Tibial artery (tissue), 1 donor: ENCODE measurements around a stretch of chr14.

GRCh38 chr14:49865441-49865735, 12.8 kb upstream of the NEMF start:
- PRO-cap = no peak

DNA sequence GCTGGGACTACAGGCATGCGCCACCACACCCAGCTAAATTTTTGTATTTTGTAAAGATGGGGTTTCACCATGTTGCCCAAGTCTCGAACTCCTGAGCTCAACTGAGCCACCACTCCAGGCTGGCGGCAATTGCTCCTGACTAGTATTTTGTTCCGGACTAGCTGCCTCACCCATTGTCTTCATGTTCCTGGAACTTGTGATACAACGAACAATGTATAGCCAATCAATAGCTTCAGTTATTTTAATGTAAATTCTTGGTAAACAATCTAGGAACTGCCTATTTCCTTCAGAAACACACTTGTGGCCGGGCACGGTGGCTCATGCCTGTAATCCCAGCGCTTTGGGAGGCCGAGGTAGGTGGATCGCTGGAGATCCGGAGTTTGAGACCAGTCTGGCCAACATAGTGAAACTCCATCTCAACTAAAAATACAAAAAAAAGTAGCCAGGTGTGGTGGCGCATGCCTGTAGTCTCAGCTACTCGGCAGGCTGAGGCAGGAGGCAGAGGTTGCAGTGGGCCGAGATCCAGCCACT, 8.3 kb upstream of the ARF6 start:
- PRO-cap = no peak

DNA sequence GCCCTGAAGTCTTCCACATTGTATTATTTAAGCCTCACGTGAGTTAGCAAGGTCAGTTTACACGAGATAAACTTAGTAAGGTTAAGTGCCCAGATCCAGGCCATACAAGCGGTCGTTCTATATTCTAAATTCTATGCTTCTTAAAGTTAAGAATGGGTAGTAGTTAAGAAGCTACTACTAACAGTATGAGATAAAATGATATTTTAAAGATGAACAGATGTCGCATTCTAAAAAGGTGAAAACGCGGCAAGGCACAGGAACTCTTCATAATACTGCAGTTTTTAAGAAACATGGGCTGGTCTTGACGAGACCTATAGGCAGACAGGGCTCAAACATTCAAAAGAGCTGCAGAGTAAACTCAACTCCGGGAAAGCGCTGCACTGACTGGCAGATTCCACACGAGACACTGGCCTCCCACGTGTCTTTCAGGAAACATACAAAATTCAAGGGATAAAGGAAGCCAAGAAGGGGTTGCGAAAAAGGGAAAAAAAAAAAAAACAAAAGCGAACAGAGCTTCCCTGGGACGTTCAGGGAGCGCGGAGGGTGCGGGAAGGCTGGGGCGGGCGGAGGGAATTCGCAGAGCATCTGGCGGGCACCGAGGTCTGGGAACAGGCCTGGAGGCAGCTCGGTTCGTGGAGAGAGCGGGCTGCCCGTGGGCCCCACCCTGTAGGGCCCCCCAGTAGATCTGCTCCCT, 636 bp upstream of the ARF6 start:
- PRO-cap = unidirectional peak, plus-strand start at position 510 of the sequence

DNA sequence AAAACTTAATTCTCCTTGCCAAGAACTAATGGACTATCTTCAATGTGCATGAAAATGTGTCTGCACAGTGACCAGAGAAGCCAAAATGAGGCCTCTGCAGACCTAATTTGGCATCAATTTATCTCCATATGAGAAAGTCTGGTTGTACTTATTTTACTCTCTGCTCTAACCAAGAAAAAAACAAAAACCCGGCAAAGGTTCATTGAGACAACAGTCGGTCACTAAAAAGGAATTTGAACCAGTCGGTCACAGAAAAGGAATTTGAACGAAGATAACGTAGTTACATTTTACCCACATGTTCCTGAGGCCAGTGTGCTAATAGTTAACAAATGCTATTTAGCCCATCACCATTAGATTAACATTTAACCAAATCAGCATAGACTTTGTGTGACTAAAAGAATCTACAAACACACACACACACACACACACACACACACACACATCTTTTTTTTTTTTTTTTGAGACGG, 94.4 kb downstream of the ARF6 start:
- PRO-cap = no peak

- PRO-cap = bidirectional peak, plus-strand start at chr14:50000724, minus-strand start at chr14:50000580
Measured at GRCh38 chr14:50000086-50000855, 107.4 kb downstream of the ARF6 start.

GRCh38 chr14:50008653-50009467, 107.5 kb downstream of the VCPKMT start:
- PRO-cap = no peak

- PRO-cap = no peak
Measured at GRCh38 chr14:50047162-50047938, 69.0 kb downstream of the VCPKMT start.

DNA sequence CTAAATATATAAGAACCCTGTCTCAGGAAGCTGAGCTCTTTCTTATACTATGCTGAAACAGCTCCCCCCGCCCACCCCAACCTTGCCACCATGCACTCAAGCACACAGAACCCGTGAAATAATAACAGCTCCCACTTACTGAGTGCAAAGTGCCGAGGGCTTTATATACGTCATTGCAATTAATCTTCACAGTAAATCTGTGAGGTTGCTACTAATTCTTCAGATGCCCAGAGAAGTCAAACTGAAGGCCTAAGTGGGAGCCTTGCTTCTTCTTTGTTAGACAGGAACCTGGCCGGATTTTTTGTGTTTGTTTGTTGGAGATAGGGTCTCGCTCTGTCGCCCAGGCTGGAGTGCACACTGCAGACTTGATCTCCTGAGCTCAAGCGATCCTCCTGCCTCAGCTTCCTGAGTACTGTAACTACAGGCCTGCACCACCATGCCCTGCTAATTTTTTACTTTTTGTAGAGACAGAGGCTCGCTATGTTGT, 34.0 kb downstream of the VCPKMT start:
- PRO-cap = no peak

GRCh38 chr14:50444959-50445500, 48.3 kb upstream of the CDKL1 start:
- PRO-cap = no peak

- PRO-cap = no peak
Measured at GRCh38 chr14:50667608-50667803, 600 bp downstream of the SAV1 start.

DNA sequence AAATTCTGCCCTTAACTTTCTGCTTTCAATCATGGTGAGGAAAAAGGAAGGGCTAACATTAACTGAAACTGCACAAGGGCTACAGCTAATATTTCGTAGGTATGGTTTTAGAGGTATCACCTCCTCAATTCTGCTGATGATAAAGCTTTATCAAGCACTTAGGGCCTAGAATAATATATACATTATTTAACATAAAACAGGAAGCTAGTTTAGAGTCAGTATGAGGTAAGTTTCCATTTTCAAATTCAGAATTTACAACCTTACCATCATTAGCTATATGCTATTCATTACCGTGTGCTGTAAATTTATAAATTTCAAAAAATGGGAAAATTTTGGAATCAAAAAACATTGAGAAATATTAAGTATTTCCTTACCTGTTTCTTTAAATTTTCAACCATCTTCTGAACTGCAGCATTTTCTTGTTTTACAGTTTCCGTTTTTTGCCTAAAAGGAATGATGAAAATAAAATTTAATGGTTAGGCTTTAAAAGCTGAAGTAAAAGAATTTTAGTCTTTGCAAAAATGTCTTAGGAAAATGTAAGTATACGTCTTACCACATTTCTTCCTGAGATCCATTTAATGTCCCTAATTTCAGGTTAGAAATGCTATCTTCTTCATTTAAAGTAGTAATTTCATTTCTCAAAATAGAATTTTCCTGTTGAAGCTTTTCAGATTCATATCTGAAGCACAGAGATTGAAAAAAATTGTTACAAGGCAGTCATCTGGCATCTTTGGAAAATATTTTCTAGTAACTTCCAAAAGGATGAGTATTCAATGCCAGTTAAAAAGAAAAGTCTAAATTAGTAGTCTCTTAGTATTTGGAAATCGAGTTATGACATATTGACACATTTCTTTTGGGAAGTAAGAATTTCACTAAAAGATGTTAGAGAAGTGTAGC, 76.5 kb downstream of the NIN start:
- PRO-cap = no peak

GRCh38 chr14:50757975-50758725, 72.8 kb downstream of the NIN start:
- PRO-cap = no peak

- PRO-cap = no peak
Measured at GRCh38 chr14:50813320-50813800, 17.6 kb downstream of the NIN start.

GRCh38 chr14:50943139-50944059, 884 bp downstream of the PYGL start:
- PRO-cap = no peak

DNA sequence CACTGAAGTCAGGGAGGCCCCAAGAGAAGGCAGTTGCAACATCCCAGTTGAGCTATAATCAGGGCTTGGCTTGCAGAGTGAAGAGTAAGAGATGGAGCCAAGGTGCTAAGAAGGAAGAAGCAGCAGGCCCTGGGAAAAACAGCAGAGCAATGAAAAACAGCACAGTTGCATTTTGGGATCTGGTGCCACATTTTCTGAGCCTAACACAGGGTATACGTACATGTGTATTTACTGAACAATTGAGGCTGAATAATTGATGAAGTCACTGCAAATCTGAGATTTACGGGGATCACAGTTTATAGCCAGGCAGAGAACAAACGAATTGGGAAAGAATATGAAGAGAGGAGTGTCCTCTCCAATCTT, 171.7 kb upstream of the FRMD6 start:
- PRO-cap = no peak

DNA sequence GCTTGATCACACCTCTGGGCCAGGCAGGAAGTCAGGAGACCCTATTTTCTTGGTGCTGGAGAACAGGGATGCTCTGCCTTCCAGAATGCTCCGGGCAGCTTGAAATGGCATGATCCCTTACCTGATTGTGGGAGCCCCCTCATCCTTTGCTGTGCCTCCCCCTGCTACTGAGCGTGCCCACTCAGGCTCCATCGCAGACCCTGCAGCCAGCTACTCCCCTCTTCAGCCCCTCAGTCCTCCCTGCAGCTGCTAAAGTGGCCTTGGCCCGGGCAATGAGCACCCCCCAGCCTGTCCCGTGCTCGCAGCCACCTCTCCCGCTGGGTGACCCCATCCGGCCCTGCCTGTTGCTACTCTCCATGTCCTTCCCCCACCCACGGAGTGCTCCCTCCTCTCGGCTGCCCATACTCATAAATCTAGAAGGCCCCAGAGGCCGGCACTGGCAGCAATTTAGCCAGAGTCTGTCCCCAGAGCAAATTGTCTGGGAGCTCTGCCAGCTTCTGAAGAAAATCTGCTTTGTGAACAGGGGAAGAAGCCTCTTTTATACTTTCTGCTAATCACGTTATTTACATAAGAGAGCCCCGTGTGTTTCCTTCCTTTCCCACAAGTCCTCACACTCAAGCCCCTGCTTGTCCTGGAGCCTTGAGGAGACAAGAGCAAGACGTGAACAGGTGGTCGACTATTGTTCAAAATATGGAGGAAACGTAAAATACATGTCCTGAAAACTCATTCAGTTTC, 143.7 kb upstream of the FRMD6 start:
- PRO-cap = no peak

DNA sequence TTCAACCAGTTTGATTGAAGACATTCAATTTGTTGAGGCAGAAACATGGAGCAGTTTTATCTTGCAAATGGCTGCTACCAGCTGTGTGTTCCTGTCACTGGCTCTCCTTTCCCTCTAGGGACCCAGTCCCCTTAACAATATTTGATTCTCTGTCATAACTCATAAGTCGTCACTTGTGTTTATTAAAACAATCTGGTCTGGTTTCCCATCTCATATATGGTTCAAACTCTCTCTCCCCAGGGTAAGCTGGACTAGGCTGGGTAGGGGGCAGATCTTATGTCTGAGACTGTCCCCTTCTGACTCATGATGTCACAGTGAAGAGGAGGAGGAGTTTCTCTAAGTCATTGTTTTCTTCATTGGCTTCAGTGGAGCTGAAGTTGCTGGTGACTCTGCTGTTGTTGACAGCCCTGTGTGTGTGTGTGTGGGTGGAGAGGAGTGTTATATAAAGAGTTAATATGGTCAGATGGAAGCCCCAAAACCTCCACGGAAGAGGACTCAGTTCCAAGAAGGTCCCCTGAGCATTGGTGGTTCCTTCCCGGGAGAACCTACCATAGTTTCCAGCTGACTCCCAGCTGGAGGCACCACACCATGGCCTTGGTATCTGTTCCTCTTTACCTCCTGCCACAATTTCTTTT, 16.2 kb upstream of the GNG2 start:
- PRO-cap = no peak

GRCh38 chr14:51864710-51865387, 4.4 kb downstream of the GNG2 start:
- PRO-cap = no peak

- PRO-cap = no peak
Measured at GRCh38 chr14:51884154-51884520, 23.7 kb downstream of the GNG2 start.

DNA sequence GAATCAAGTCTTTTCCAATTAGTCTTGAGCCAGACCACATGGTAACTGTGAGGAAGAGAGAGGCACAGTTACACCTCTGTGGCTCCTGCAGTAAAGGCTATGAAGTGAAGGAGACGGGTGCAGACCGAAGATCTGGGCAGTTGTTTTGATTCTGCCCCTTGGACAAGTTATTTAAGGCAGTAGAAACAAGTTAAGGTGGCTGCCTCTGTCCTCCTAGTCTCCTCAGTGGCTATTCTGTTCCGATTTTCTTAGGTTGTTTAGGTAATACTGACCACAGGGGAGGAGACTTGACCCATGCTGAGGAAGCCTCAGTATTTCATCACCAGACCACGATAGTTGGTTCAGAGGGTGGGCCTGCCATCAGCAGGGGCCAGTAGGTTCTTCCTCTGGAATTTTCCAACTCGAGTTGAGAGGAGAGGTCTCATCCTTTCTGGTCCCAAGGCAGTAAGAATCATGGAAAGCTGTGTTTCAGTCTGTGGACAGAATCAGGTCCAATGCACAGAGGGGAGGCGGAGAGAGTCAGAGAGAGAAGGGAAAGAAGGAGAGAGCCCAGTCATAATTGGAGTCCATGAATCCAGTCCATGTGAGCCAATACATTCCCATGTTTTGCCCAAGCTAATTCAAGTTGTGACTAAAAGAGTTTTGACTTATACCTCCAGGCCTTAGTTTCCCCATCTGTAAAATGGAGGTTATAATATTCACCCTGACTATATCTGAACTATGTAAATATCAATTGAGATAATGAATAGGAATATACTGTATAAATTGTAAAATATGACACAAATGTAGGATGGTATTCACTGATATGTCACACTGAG, 24.3 kb downstream of the GNG2 start:
- PRO-cap = no peak